SK-N-MC (cell line): ENCODE measurements around a stretch of chr3.

- RRBS: no CpG with 5 or more reads among the region's 6 CpGs
These were observed 14.0 kb upstream of the RTP1 start for GRCh38 chr3:187183236-187183725.

DNA sequence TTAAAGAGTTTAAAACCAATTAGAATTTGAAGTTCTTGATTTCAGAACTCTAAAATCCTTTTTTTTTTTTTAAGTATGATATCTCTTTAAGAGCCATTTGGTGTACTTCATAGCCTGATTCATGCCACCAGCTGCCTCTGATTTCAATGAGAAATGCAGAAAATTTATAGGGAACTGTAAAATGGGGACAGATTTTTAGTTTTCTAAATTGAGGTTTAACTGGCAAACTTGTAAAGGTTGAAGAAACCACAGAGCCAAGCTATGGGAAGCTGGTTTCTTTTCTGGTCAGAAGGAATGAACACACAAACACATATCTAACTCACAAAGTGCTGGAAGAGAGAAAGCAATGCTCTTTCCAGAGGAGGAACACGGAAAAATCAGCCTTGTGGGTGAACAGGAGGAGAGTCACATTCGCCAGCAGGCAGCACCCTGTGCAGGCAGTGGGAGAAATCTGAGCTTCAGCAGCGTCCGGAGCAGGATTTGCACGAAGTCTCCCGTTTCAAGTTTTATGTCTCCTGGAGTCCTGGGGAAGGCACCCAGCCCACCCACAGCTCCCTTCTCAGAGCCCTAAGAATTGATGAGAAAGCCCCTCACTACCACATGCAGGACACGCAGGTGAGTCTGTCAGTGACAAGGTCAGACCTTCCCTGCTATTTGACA is 485 bp downstream of the MASP1 start:
- RRBS: no CpG with 5 or more reads among the region's 7 CpGs

DNA sequence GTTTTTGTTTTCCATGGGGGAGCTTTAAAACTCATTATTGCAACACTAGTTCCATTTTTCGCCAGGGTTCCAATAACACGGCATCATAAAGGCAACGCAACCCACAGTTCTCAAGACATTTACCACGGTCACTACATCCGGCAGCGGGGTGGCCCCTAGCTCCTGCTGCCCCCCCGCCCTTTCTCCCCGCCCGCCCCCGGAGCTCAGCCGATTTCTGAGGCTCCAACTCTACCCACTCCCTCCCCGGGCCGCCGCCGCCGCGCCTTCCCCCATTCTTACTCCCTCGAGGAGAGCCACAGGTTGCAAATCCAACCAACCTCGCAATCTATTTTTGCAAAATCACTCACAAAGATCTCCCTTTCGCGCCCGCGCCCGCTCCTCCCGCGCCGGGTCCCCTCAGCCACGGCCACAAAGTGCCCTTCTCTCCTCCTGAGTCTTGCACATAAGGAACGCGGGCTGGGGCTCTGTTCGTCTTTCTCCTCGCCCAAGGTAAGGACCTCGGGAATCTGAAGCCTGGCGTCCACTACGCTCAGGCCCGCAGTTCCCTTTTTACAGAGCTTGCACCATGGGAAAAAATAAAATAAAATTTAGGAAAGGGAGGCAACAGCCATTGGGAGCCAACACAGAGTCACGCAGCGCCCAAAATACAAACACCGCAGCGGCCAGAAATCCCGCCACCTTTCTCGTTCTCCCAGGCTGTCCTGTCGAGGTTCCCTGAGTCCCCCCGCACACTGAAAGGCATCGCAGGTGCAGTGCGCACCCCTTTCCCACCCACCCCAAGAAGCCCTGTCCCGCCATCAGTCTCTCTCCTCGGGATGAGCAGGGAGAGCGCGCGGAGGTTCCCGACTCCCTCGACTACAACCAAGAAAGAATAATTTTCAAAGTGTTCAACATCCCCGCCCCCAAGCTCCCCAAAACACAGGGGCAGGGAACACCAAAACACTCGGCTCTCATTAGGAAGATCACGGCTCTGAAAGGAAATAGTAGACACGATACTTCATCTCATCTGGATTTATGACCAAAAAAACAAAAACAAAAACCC is 1.4 kb downstream of the BCL6 start:
- RRBS: under 1% methylated on average over 7 of the region's 57 CpGs

GRCh38 chr3:187773594-187774750 is 28.7 kb upstream of the BCL6 start:
- RRBS: no CpG with 5 or more reads among the region's 19 CpGs

DNA sequence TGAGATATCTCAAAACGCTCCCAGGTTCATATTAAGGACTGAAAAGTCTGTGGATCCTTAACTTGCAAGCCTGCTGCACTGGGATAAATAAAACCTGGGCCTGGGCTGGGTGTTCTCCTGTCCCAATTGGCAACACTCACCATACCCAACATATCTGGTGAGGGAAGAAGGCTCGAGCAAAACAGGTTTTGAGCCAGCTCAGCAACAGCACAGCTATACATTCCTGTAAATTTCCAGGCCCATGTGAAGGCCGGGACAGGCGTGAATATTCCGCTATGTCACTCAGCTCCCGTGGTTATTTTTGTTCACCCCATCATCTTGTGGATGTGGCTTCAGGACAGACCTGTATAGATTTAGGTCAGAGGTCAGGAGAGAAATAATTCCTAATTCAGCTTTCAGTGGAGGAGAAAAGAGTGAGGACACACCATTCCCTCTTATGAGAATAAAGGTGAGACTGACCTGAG is 169.0 kb upstream of the BCL6 start:
- RRBS: no CpG with 5 or more reads among the region's 6 CpGs

DNA sequence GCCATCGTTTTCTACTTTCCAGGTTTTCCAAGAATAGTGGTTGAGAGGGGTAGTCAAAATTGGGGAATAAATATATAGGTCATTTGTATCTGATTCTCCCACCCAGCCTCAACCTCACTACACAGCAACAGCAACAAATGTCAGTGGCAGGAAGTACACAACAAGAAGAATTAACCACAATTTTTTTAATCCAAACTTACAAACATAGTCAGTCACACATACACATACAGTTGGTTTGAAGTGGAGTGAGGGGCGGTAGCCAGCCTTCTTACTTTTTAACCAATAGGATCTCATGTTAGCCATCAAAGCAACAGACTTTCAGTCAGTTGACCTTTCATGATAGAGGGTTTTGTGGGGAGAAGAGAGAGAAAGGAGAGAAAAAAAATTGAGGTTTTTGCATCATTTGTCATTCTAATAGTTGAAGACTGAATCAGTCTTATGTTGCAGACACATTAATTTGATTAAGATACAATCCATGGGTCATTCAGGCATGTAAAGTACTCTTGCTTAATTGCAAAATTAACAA is 159.8 kb upstream of the LPP start:
- RRBS: no CpG with 5 or more reads among the region's 2 CpGs

DNA sequence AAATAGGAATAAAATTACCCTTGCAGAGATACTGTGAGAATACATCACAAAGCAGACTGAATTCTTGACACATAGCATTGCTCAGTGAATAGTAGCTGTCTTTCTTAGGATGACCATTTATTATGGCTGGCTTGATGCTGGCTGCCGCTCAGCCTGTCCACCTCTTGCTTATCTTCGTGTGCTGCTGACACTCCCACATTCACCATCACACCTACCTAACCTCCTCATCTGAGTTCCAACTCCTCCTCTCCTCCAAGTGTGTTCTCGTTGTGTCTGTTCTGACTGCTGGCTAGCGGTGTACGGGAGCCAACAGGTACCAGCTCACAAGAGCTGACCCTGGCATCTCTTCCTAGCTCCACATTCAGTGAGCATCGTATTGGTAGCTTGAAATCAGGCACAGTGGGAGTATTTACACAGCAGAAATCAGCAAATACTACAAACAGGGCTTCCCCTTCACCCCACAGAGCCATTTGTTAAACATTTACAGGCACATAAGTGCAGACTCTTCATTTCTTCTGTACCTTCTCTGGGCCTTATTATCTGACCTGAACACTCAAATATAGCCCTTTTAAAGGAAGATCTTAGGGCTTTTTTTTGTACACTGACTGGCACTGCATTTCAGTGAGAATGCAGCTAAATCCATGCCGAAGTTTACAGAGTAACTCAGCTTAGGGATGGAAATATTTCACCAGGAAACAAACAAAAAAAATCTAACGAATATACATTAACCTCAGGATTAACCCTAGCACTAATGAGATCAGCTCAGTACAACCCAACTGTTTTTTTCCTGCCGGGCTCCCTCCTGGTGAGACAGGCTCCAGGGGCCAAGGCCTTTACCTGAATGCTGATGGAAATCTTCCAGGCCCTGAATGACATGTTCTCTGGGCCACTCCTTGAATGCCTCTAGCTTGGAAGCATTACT is 150.6 kb upstream of the LPP start:
- RRBS: no CpG with 5 or more reads among the region's 9 CpGs

- RRBS: no CpG with 5 or more reads among the region's 3 CpGs
These were observed 117.7 kb upstream of the LPP start for GRCh38 chr3:188036218-188036643.

- RRBS: no CpG with 5 or more reads among the region's 4 CpGs
These were observed 81.3 kb upstream of the LPP start for GRCh38 chr3:188072532-188073186.

GRCh38 chr3:188075920-188076546 is 77.9 kb upstream of the LPP start:
- RRBS: no CpG with 5 or more reads among the region's 6 CpGs

DNA sequence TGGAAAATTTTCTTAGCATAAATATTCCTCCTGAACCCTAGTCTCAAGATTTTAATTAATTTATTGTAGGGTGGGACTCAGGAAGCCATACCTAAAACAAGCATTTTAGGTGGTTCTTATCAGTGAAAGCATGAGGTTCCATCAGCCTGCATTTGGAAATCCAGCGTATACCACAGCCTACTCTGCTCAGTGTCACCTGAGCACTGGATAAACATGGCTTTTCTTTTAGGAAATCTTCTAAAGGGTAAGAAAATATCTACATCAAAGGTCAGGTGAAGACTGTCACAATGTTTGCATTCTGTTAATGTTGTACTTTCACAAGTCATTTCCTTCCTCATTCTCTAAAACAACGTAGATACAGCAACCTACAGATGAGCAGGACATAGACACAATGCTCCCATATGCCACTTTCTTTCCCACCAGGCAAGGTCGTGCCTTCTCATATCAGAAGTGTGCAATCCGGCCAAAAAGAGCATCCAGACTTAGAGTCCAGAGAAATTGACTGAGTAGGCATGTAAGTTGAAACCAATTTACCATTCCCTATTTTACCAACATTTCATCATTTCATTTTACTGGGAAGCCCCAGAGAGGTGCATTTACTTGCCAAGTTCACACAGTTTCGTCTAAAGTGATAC is 30.8 kb upstream of the LPP start:
- RRBS: no CpG with 5 or more reads among the region's 5 CpGs

- RRBS: no CpG with 5 or more reads among the region's 3 CpGs
These were observed 61.6 kb downstream of the LPP start for GRCh38 chr3:188215411-188216109.

DNA sequence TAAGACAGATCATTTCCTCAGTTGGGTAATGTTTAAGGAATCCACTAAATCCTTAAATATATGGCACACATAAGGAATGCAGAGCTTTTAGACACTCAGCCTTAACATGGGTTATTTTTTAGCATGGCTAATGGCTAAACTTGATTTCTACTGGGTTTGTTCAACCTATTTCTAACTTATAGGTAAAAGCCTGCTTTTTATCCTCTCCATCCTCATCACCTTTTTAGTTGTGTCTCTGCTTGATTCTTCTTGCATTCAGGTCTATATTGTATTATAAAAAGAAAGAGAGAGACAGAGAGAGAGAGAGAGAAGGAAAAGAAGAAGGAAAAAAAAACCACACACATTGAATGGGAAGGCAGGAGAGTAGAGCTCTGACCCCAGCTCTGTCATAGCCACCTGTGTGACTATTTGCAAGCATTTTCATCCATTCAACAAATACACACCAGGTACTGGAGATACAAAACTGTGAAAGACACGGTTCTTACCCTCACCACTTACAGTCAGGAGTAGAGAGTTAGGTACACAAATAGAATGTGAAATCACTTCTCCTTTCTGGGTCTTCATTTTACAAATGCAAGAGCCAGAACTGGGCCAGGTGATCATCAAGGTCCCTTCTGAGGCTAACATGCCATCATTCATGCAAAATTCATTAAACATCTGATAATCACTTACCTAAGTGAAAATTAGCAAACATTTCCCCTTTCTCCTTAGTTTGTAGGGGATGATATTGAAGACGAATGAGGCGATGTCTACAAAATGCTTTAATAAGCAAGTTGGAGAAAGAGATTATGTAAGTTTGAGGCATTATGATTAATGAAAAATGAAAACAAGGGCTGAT is 88.4 kb downstream of the LPP start:
- RRBS: no CpG with 5 or more reads among the region's 3 CpGs

DNA sequence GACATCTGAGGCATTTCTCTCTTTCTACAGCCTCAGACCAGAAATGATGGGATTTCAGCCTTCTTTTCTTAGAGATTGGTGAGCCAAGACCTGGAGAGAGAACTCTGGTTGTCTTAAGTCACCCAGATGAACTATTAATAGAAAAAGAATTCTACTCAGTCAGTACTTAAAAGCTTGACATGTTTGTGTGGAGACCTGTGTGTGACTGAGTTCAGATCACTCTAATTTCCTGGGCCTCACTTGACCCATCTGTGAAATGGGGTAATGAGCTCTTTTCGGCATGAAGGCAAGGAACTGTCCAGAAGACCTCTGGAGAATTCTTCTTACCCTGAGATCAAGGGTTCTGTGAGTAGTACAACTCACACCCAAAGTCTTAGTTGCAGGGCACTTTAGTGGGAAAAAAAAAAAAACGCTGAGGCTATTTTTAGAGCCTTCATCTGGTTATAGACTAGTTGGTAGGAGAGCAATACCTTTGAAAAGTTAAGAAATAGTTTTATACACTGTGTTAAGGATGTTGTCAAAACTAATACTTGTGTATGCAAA is 93.0 kb downstream of the LPP start:
- RRBS: no CpG with 5 or more reads among the region's 2 CpGs

DNA sequence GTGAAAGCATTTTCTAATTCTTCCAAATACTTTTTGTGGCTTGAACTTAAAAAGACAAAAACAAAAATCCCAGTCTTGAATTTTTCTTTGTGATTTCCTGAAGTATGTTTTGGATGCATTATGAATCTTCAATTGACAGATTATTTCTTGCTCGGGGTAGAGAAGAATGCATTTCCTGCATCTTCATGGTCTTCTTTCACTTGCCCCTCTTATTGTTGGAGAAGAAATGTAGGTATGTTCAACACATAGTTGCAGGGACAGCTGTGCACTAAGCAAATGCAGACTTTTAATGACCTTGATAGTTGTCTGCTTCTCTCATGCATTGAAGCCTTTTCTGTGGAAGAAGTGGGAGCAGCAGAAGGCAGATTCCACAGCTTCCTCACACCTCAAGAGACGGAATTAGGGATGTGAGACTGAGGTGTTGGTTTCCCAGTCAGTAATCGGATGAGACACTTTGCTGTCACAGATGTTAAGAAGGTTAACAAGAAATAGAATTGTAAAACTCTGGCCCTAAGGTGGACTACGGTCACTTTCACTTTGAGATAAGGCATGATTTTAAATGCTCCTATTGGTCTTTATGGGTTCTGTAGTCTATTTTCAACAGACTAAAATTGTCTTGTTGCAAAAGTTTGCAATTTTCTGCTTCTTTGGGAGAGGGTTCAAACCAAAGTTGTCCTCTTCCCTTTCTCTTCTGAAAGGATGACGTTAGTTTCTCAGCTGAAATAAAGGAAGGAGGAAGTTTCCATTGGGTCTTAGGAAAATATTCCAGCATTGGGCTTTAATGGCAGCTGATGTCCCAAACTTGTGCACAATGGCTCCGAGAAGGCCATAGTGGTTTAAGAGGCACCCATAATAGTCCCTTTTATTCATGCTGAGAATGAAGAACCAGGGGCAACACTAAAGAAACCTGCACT is 117.4 kb downstream of the LPP start:
- RRBS: no CpG with 5 or more reads among the region's 6 CpGs

DNA sequence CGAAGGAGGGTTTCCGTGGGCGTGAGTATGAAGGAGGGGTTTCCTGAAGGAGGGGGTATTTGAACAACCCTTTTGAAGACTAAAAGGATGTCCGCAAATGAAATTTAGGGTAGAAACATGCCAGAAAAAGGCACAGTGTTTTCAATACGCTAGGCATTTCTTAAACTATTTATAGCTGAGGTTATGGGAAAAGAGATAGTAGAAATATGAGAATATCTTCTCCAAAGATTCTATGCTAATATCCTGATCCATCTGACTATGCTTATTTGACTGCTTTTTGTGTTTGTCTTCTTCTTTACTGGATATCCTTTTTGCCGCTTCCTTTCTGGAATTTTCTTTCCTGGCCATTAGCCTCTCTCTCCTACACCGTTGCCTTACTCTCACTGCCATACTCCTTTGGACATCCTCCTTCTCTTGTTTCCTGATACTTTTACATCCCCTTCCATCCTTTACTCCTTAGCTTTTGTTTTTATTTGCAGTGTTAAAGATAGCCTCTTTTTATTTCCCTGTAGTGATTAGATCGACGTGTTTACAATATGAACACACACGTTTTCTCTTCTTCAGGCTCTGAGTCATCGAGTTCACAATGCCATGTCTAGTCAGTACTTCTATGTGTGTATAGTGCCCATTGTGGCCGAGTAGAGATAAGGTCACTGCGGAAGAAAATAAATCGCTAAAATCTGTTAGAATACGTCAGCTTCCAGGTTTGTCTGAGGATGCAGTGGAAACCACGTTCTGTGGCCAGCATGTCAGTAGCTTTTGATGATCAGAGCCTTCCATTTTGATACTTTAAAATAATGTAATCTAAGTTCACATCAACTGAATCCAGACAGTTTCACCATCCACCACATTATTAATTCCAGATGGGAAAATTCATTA is 208.4 kb downstream of the LPP start:
- RRBS: no CpG with 5 or more reads among the region's 16 CpGs

DNA sequence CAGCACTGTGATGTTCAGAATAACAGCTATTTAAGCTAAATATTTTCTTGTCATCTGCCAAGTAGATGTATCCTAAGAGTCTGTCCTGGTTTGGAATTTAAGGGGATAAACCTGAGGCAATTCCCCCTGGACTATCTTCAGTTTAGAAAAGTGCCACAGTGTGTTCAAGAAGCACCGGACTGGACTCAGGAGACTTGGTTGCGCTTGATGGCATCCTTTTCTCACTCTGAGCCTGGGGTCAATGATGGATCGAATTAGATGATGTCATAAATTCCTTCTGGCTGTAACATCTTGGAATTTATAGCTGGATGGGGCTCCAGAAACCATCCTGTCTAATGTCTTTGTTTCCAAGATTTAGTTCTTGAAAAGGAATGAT is 280.6 kb downstream of the LPP start:
- RRBS: no CpG with 5 or more reads among the region's 3 CpGs

- RRBS: no CpG with 5 or more reads among the region's 10 CpGs
These were observed 315.3 kb downstream of the LPP start for GRCh38 chr3:188469185-188469787.

- RRBS: no CpG with 5 or more reads among the region's 2 CpGs
These were observed 330.5 kb downstream of the LPP start for GRCh38 chr3:188484519-188484806.

GRCh38 chr3:188538930-188539604 is 385.1 kb downstream of the LPP start:
- RRBS: no CpG with 5 or more reads among the region's 5 CpGs